H4 (cell line): ENCODE measurements around a stretch of chr18.

DNA sequence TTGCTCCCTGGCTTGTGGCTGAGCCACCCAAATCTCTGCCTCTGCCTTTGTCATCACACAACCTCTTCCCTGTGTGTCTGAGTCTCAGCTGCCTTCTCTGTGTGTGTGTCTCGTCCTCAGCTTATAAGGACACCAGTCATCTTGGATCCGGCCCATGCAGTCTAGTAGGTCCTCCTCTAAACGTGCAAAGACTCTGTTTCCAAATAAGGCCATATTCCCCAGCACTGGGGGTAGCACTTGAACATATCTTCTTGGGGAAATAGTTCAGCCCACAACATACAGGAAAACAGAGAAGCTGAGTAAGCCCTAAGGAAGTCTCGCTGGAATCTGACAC is 42.1 kb downstream of the MTCL1 start:
- RAMPAGE, long total RNA, result no peak

GRCh38 chr18:8786885-8787225 is 81.5 kb downstream of the MTCL1 start:
- RAMPAGE, long total RNA, result no peak

DNA sequence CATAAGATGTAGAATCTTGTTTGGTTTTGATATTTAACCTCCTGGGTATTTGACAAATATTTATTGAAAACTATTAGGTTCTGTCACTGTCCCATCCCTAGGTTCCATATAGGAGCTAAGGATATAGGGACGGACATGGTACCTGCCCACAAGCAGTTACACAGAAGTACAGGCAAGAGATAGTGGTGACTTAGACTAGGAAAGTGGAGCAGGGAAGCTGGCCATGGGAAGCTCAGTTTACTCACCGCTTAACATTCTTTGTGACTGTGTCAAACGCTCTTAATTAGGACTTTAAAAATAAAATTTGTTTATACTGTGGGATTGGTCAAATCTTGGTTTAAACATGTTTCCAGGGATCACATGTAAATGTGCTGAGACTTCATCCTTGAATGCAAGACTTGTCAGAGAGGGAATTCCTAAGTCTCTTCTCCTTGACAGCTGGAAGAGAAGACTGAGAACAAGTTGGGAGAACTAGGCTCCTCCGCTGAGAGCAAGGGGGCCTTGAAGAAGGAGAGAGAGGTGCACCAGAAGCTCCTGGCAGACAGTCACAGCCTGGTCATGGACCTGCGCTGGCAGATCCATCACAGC is 107.3 kb downstream of the MTCL1 start:
- RAMPAGE, long total RNA, result no peak

DNA sequence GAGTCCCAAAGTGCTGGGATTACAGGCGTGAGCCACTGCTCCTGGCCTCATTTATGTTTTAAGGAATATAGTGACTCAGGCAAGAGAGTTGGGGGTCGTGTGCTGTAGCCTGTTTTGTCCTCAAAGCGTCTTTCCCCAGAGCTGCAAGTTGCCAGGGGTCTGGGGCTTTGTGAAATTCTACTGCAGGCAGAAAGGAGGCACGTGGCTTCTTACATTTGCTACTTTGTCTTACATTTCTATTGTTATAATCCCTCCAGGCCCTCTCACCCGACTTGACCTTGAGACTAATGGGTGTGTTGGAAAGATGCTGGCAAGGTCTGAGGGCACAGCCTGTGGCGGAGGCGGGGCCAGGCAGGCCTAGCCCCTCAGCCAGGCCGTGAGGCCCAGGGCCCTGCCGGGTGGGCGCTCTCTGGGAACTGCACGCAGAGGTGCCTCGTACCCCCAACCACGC is 85.8 kb upstream of the NDUFV2 start:
- RAMPAGE, long total RNA, result no peak

GRCh38 chr18:9073398-9074265 is 28.9 kb upstream of the NDUFV2 start:
- RAMPAGE, long total RNA, result no peak

GRCh38 chr18:9117165-9117741 is 14.8 kb downstream of the NDUFV2 start:
- RAMPAGE, long total RNA, result no peak

DNA sequence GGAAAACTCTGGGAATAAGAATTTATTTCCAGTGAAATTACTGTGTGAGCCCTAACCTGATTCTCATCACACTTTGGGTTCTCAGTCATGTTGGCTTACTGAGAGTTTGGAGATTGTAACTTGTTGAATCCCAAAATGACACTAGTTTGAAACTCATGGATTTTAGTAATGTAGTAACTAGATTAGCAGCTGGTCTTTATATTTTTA is 15.5 kb downstream of the NDUFV2 start:
- RAMPAGE, long total RNA, result no peak

GRCh38 chr18:9186490-9186764 is 49.8 kb downstream of the ANKRD12 start:
- RAMPAGE, long total RNA, result no peak

GRCh38 chr18:9255109-9256225 is 79.1 kb upstream of the TWSG1 start:
- RAMPAGE, long total RNA, result no peak

DNA sequence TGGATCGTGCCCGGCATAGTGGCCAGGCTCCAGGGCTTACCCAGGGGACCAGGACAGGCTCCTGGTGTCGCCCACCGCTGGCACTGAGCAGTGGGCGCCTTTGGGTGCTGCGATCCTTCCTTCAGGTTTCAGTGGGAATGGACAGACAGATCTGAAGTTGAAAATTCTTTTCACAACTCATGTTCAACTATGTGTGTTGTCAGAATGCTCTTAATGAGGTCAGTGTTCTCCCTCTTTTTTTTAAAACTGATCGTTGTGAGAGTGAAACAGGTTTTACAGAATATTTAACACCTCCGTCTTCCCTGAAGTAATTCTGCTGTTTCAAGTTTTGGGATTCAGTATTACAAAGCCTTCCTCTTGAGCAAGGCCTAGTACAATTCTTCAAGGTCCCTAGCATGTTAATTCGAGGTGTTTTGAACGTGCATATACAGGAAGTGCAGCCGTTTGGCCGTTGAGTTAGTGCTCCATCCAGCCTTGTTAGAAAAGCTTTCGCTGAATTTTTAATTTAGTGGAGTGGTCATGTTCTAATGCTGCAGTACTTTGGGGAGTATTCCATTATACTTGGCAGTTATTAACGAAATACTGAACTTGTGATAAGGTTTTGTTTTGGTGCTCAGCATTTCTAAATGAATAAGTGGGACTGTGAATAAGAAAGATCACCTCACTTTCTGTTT is 893 bp downstream of the RALBP1 start:
- RAMPAGE, long total RNA, result no peak

DNA sequence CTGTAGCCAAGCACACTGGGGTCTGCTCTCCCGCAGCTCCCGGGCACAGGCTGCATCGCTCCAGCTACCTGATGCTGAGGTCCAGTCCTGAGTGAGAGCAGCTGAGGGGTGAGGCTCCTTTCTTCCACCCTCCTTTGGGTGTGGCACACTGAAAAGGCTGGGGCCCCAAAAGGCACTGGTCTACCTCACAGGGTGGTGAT is 33.8 kb downstream of the PPP4R1 start:
- RAMPAGE, long total RNA, result no peak

DNA sequence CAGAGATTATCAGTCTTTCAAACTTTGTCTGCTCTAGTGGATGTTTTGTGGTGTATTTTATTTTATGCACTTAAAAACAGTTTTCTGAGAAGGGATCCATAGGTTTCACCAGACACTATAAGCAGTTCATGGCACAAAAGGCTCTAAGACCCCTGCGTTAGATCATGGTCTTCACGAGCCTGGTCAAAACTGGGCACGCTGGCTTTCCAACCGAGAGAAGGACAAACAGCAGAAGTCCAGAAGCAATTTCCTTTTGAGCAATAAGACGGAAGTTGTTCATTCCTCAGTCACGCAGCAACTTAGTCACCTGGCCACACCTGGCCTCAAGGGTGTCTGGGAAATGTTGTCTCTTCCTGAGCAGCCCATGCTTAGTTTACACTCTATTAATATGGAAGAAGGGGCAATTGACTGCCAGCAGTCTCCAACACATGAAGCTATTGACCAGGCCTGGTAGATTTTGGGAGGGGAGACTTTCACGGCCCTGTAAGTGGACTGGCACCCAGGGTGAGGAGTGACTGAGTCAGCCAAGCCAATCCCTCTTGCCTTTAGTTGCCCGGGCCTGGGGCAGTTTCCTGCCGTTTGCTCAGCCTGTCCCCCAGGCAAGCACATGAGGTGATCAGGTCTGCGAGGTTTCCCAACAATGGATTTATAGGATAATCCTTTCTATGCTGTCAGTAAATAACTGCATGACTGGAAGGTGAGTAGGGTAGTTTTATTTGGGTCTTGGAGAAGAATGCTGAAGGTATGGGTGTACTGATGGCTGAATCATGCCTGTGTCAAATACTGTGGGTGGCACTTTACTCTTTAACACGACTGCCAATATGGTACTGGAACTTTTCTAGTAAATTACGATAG is 43.8 kb upstream of the PPP4R1 start:
- RAMPAGE, long total RNA, result no peak

DNA sequence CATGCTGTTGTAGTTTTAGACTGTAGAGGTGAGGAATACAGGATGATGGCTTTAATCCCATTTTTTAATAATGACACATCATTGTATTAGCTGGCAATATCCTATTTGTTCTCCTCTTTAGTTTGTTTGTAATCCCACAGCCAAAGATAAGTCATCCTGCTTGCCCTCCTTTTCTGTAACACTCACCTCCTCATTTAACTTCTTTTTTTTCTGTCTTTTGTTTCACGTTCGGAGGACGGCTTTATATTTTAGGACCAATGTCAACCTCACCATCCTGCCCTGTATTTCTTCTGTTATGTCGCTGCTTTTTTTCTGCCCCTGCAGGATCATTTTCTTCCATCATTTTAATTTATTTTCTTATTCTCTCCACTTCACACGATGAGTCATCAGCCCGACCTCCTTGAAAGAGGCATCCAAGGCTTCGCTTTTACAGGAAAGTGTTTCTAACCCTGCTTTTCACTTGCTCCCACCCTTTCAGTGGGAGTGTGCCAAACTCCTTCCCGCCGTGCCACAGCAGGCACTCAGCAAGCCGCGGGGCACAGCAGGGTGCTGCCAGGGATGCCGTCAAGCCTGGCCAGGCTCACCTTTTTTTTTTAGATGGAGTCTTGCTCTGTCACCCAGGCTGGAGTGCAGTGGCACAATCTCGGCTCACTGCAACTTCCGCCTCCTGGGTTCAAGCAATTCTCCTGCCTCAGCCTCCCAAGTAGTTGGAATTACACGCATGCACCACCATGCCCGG is 11.5 kb downstream of the RAB31 start:
- RAMPAGE, long total RNA, result no peak

GRCh38 chr18:9806891-9807590 is 78.7 kb upstream of the TXNDC2 start:
- RAMPAGE, long total RNA, result no peak

GRCh38 chr18:9870341-9871107 is 15.2 kb upstream of the TXNDC2 start:
- RAMPAGE, long total RNA, result no peak

- RAMPAGE, long total RNA, result no peak
Measured at GRCh38 chr18:9926557-9927444, 13.0 kb downstream of the VAPA start.

DNA sequence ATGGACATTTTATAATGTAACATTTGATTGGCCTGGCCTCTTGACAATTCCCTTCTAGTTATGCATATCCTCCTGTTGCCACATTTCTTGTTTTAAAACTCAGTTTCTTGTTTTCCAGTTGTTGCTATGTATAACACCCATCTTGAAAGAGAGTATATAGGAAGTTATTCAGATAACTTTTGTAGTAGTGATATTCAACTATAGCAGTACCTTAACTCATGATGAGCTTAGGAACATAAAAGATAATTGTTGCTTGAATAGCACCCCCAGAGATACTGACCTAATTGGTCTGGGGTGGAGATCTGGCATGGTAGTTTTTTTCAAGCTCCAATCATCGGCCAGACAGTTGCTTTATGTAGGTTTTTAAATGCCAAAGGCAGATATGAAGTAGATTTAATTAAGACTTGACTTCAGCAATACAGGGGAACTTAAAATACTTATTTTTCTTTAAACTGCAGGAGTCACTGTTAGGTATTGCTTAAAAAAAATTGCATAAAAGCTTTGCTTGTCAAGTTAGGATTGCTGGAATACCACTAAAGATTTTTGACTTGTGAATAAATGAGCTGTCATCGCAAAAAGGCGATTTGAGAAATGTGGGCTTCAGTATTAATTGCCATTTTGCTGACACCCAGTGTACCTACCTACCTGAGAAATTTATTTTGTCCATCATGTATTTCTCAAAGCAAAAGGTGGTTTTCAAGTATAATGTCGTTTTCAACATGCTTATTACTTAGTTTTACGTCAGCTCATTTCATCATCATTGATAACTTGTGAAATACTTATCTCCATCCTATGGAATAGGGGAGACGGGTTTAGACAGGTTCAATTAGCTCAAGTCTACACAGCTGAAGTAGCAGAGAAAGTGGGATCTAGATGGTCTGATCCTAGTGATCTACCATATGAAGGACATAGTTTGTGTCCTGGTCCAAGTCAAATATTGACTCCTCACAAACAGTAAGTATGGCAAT is 44.8 kb downstream of the VAPA start:
- RAMPAGE, long total RNA, result no peak

DNA sequence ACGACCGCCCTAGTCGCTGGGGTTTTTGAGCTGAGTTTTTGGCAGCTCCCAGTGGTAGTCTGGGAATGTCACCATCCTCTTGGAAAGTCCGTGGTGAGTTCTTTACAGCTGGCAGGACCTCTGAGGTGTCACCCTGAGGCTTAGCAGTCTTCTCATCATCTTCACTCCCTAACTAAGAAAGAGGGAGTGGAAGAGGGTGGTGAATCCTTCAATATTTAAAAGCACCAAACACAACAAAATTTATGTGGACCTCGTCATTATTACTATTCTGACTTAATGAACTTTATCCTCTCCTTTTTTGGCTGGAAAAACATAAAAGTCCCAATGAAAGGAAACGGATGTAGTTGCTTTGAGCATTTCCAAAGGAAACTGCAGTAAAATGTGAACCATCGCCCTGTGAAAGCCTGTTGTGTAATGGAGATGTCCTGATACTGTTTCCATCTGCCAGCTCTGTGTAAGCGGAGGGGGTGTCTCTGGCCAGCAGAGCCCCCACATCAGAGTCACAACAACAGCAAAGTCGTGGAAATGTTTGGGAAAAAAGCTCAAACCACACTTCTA is 78.7 kb downstream of the VAPA start:
- RAMPAGE, long total RNA, result no peak

- RAMPAGE, long total RNA, result no peak
Measured at GRCh38 chr18:10041043-10041743, 127.4 kb downstream of the VAPA start.

GRCh38 chr18:10068137-10068704 is 154.4 kb downstream of the VAPA start:
- RAMPAGE, long total RNA, result no peak